ENCODE measurements around a stretch of chr9.

DNA sequence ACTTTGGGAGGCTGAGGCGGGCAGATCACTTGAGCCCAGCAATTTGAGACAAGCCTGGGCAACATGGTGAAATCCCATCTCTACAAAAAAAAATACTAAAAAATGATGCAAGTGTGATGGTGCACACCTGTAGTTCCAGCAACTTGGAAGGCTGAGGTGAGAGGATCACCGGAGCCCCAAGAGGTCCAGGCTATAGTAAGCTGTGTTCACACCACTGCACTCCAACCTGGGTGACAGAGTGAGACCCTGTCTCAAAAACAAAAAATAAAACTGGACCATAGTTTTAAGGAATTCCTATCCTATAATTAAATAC lies 278.2 kb downstream of the FANCC start:
- PRO-cap = no peak
- RAMPAGE, long total RNA, 2 experiments = no peak in any of the 2 experiments

GRCh38 chr9:95493978-95495173 lies 14.7 kb downstream of the PTCH1 start:
- PRO-cap = no peak
- RAMPAGE, long total RNA, 2 experiments = no peak in any of the 2 experiments

DNA sequence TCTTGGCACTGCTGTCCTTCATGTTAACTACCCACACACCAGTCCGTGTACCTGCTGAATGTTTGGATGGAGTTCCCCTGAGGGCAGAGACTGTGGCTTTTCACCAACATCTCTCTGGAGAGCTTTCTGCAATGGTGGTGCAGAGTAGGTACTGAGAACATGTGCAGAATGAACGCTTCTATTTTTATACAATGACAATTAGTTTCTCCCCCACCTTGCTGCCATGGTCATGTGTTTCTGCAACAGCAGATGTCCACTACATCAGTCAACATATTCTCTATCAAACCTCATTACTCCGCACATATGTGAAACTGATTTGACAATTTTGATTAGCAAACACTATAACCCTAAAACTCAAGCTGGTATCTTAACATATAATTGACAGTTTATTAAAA lies 6.8 kb downstream of the PTCH1 start:
- PRO-cap = no peak
- RAMPAGE, long total RNA, 2 experiments = no peak in any of the 2 experiments

- PRO-cap = bidirectional peak, plus-strand start at chr9:95505904, minus-strand start at chr9:95505875; bidirectional peak, plus-strand start at chr9:95506010, minus-strand start at chr9:95505982
- RAMPAGE, long total RNA, 2 experiments = no peak in any of the 2 experiments
These were observed 3.4 kb downstream of the PTCH1 start for GRCh38 chr9:95505458-95506311.

DNA sequence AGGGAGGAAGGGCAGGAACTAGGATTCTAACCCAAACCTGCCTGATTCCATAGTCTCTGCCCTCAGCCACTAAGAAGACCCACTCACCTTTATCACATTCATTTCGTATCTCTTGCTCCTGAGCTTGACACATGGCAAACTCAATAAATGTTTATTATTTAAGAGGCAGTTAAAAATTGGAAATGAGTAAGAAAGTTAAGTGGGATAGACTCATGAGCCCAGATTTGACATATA lies 166.5 kb upstream of the ERCC6L2 start:
- PRO-cap = no peak
- RAMPAGE, long total RNA, 2 experiments = no peak in any of the 2 experiments

DNA sequence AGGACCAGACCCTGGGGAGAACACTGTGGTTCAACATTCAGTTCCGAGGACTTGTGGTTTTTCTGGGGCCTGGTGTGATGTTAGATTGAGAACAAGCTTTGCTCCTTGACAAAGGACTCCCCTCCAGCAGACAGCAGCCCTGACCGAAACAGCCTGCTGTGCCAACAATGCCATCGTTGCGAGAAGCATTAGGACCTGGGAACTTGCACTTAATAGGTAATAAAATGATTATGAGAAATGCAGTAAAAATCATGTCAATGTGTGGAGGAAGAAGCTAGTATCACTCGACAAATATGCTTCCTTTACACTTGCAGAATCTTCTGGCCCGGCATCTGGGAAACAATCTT lies 164.5 kb upstream of the ERCC6L2 start:
- PRO-cap = no peak
- RAMPAGE, long total RNA, 2 experiments = no peak in any of the 2 experiments

- PRO-cap = no peak
- RAMPAGE, long total RNA, 2 experiments = no peak in any of the 2 experiments
These were observed 96.8 kb downstream of the ERCC6L2 start for GRCh38 chr9:95971979-95972978.

DNA sequence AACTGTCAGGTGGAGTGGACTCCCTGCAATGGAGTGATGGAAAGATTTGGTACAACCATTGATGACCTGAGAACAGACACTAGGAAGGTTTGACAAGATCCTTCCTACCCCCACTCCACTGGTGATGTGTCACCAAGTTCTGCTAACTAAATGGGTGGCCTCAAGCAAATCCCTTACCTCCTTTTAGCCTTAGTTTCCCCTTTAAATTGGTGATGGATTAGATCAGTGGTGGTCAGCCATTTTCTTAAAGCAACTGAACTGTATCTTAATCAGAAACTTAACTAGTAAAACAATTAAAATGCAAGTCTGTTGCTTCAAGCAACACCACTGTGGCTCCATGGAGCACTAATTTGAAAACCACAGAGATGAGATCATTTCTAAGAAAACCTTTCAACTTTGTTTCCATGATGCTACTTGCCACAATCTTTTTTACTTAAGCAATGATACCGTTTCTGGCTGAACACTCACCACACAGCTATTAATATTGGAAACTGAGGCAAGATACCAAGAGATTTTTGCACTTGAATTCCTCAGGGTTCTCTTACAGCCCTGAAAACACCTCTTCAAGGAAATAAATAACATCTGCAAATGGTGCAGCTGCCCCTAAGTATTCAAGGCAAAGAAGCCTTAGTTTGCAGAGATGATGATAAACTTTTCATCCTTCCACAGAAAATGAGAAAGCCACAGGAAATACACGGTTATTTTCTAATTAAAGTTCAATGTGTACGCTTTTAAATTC lies 140.7 kb downstream of the ERCC6L2 start:
- PRO-cap = no peak
- RAMPAGE, long total RNA, 2 experiments = no peak in any of the 2 experiments

- PRO-cap = no peak
- RAMPAGE, long total RNA, 2 experiments = no peak in any of the 2 experiments
These were observed 212.2 kb downstream of the ERCC6L2 start for GRCh38 chr9:96087470-96088229.

DNA sequence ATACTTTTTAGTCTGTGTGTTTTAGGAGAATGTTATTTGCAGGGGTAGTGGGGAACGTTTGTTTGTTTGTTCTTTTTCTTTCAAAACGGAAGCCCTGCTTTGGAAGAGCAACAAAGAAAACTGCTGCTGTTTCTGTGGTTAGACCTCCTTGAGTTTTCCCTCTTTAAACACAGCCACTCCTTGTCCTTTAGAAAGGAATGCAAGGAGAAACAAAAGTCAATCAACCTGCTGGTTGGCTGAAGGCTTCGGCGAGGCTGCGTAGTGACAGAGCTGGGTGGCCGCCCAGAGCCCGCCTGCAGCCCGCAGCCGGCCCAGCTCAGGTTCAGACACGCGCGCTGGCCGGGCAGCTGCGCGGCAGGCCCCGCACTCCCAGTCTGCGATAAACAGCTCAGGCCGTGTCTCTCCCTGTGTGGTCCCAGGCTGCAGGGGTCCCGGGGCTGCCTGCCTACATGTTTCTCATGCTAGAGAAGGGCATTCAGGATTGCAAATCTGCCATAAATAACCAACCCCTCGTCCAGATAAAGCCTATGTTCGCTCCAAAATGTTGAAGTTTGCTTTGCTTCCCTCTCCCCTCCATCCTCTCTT lies 115.4 kb downstream of the HSD17B3 start:
- PRO-cap = bidirectional peak, plus-strand start at position 325 of the sequence, minus-strand start at position 150 of the sequence
- RAMPAGE, long total RNA, 2 experiments = no peak in any of the 2 experiments

GRCh38 chr9:96339555-96340149 lies 37.7 kb upstream of the HSD17B3 start:
- PRO-cap = no peak
- RAMPAGE, long total RNA, 2 experiments = no peak in any of the 2 experiments

DNA sequence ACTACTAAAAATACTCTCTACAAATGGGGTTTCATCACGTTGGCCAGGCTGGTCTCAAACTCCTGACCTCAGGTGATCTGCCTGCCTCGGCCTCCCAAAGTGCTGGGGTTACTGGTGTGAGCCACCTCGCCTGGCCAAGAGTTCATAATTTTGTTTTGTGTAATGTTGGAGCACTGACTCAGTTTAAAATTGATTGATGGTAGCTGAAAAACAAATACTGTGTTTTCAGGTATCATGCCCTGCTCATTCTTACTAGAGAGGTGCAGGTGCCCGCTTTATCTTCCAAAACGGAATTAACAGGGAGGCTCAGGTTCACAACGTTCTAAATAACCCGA lies 40.3 kb upstream of the HSD17B3 start:
- PRO-cap = no peak
- RAMPAGE, long total RNA, 2 experiments = no peak in any of the 2 experiments

DNA sequence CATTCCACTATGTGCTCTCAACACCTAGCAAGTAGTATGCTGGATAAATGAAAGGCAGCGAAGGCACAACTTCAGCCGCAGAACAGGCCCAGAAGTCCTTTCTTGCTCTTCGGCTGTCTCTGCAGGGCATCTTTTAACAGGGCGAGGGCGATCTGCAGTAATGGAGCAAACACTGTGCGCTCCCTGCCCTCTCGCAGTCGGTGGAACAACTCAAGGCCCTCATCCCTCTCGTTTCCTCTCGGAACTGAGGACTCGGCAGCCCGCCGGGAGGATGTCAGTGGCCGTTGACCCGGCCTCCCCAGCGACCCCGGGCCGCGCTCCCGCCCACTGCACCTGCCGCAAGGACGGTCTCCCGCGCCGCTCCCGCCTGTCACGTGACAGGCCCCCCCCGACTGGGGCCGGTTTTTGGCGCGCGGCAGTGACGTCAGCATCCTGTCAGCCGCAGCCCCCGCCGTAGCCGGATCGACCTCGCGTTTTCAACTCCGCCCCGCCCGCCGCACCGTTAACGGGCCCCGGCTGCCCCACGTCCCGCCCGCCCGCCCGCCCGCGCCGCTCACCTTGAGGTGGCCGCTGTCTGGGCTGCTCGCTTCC lies 1.0 kb downstream of the ZNF367 start:
- PRO-cap = bidirectional peak, plus-strand start at position 430 of the sequence, minus-strand start at position 246 of the sequence
- RAMPAGE, long total RNA, 2 experiments = no peak in any of the 2 experiments

DNA sequence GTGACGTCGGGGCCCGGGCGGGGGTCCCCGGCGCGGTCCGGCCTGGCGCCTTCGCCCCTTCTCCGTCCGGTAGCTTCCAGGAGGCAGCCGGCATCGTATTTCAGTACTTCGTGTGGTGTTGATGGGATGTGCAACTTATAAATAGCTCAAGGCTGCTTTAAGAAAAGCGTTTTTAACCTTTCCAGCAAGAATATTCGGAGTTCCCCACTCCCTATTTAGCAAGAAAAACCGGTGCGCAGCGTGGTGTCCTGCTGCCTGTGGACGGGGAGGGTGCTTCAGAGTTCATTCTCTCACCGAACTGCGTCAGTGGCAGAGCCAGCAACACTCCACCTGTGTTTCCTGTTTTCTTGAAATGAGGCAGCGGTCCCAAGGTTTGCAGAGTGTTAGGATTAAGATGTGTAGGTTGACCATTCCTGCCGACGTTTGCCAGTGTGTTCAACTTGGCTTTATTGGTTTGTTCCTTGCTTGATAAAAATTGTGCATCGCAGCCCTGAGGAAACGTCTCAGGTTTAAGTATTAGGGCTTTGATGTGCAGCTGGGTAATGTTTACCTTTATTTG lies 1.2 kb downstream of the HABP4 start:
- PRO-cap = no peak
- RAMPAGE, long total RNA, 2 experiments = no peak in any of the 2 experiments

- PRO-cap = no peak
- RAMPAGE, long total RNA, 2 experiments = no peak in any of the 2 experiments
These were observed 41.9 kb downstream of the HABP4 start for GRCh38 chr9:96491712-96492334.

DNA sequence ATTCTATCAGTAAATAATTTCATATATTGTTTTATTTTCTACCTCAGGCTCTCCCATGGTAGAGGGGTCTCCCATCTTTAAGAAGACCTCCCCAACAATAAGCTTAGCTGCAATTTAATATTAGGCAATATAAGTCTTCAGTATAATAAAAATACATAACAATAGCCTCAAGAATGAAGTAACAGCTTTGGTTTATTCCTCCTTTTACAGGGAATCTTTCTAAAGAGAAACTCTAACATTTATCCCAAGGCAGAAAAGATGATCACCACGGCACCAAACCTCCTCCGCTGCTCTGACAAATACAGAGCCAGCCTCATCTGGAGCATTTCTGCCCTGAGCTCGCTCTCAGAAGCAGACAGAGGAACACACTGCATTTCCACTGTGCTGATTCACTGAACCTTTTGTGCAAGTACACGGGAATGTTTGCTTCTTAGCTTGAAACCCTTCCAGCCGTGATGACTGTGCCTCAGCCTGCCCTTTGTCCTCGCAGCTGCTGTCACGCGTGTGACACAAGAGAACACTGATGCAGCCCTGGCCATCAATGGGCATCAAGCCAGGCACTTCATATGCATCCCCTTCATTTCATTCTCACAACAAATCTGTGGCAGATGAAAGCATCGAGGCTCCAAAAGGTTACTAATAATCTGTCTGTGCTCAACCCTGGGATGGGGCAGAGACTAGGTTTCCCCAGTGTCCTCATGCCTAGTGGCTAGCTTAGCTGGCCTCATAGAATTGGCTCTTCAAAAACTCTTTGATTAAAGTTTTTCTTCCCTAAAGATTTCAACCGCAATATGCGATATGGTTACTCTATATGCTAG lies 7.6 kb downstream of the CDC14B start:
- PRO-cap = unidirectional peak, minus-strand start at position 403 of the sequence
- RAMPAGE, long total RNA, 2 experiments = no peak in any of the 2 experiments

DNA sequence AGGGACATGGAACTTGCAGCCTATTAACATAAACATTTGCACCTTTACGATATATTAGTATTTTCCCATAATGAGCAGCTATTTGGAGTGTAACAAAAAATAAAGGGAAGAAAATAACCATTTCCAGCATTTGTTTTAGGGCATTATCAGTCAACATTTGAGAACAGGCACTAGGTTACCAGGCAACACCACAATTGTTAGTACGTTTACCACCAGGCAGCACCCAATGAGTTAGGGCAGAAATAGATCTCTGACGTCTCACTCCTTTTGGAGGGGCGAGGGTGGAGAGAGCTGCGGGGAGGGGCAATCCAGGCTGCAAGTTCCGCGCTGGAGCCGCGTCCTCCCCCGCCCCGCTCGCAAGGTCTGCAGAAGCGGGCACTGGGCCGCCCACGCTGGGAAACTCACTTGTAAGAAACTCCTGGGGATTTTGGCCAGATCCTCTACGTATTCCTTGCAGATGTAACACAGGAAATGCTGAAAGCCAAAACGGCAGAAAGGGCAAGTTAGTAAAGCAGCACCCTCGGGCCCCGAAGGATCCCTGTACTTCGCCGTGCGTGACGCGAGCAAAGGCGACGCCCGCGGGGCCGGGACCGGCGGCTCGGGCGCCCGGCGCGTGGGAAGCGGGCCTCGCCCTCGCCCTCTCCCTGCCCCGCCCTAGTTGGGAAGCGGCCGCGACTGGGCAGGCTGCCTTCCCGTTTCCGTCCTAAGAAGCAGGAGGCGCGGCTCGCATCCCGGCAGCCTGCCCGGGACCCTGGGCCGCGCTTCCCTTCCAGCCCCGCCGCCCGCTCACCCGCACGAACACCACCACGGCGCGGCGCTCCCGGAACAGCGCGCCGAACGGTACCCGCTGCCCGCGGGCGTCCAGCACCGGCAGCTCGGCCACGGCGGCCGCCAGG lies 569 bp downstream of the PRXL2C start:
- PRO-cap = unidirectional peak, plus-strand start at position 306 of the sequence; bidirectional peak, plus-strand start at position 661 of the sequence, minus-strand start at position 635 of the sequence; bidirectional peak, plus-strand start at position 706 of the sequence, minus-strand start at position 800 of the sequence
- RAMPAGE, long total RNA, 2 experiments = no peak in any of the 2 experiments

- PRO-cap = no peak
- RAMPAGE, long total RNA, 2 experiments = start-site peak on the minus strand in 1 of 2 experiments, at chr9:96759023-96759720 at its widest, 14 reads per replicate
These were observed 18.6 kb downstream of the ZNF510 start for GRCh38 chr9:96758994-96759992.

GRCh38 chr9:97232310-97232930 lies 75.0 kb upstream of the CCDC180 start:
- PRO-cap = no peak
- RAMPAGE, long total RNA, 2 experiments = no peak in any of the 2 experiments

- PRO-cap = unidirectional peak, plus-strand start at chr9:97519137
- RAMPAGE, long total RNA, 2 experiments = no peak in any of the 2 experiments
These were observed 17.5 kb downstream of the TMOD1 start for GRCh38 chr9:97518824-97519448.

Data from body of pancreas (tissue), 2 donors.